Esophagus muscularis mucosa (tissue), 4 donors: Measurements from ENCODE around the gene ZNF879.

DNA sequence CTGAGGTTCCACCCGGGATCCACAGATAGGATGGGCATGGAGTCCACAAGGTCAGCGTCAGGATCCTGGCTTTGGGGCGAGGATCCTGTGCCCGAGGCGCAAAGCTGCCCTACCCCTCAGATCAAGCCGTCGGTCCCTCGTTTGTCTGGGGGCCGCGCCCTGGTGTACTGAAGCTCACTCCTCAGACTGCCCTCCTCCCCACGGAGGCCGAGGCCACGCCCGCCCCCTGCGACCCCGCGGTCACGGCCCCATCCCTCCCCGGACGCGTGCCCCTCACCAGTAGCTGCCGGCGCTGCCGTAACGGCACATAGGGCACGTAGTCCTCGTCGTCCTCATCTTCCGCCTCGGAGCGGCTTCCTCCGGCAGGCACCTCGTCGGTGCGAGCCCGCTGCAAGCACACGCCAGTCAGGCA is 307 bp downstream of the DDX41 start:
- PRO-cap: no peak
- RAMPAGE, long total RNA, 4 experiments: no peak in any of the 4 experiments

- PRO-cap: no peak
- RAMPAGE, long total RNA, 4 experiments: no peak in any of the 4 experiments
Observed at GRCh38 chr5:177595277-177596281, 3.6 kb downstream of the TMED9 start.

GRCh38 chr5:177689034-177689428 is 89.1 kb downstream of the B4GALT7 start:
- PRO-cap: no peak
- RAMPAGE, long total RNA, 4 experiments: no peak in any of the 4 experiments

DNA sequence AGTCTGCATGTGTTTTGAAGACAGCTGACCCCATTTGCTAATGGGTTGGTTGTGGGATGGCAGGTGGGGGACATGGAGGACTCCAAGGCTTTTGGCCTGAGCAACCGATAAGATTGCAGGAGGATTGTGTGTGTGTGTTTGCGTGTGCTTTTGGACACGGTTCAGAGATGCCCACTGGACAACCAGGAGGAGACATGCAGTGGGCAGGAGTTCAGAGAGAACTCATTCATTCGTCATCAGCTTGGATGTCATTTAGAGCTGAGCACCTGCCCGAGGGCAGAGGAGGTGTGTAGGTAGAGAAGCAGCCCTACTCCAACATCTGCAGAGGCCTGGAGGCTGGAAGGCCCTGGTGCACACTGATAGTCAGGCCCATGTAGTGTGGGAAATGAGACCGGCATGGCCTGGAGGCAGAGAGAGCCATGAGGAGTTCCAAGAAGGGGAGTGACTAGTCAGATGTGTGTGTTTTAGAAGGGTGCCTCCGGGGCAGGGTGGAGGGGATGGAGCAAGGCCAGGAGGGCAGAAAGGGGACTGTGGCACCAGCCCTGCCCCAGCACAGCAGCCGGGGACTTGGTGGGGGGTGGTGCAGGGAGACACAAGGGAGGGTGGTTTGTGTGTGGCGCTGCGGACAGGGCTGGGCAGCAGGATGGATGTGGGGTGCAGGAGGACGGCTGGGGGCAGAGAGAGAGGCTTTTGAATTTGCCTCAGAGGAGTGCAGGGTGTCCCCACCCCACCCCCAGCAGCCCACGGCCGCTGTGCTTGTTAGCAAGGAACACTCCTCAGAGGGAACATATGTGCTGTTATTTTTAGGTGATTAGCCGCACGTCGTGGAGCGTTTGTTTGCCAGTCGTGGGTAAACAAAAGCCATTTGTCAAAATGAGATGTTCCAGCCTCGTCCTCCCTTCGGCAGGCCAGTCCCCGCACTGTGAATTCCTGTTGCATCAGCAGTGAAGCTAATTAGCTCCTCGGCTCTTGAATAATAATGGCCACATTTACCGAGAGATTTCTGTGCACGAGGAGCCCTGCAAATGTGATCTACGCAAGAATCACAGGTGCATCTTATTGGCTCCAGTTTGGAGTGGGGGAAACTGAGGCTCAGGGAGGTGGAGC is 65.7 kb downstream of the PROP1 start:
- PRO-cap: no peak
- RAMPAGE, long total RNA, 4 experiments: no peak in any of the 4 experiments

GRCh38 chr5:178068067-178068789 is 45.1 kb upstream of the N4BP3 start:
- PRO-cap: no peak
- RAMPAGE, long total RNA, 4 experiments: no peak in any of the 4 experiments

DNA sequence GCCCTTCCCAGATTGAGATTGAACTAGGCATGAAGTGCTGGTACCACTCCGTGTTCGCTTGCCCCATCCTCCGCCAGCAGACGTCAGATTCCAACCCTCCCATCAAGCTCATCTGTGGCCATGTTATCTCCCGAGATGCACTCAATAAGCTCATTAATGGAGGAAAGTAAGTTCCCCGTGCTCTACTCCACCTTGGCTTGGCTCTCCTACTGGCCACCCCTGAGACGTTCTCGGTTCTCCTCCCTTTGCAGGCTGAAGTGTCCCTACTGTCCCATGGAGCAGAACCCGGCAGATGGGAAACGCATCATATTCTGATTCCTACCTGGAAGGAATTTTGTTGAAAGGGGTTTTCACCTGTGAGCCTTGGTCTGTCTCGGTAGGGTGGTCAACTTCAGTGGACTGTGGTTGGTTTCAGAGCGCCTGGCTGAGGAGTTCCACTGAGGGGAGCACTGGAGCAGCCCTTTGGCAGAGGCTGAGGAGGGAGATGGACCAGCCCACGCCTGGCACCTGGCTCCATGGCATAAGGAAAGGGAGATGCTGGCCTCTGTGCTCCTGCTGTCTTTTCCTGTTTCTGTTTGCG is 5.9 kb downstream of the NHP2 start:
- PRO-cap: no peak
- RAMPAGE, long total RNA, 4 experiments: no peak in any of the 4 experiments

DNA sequence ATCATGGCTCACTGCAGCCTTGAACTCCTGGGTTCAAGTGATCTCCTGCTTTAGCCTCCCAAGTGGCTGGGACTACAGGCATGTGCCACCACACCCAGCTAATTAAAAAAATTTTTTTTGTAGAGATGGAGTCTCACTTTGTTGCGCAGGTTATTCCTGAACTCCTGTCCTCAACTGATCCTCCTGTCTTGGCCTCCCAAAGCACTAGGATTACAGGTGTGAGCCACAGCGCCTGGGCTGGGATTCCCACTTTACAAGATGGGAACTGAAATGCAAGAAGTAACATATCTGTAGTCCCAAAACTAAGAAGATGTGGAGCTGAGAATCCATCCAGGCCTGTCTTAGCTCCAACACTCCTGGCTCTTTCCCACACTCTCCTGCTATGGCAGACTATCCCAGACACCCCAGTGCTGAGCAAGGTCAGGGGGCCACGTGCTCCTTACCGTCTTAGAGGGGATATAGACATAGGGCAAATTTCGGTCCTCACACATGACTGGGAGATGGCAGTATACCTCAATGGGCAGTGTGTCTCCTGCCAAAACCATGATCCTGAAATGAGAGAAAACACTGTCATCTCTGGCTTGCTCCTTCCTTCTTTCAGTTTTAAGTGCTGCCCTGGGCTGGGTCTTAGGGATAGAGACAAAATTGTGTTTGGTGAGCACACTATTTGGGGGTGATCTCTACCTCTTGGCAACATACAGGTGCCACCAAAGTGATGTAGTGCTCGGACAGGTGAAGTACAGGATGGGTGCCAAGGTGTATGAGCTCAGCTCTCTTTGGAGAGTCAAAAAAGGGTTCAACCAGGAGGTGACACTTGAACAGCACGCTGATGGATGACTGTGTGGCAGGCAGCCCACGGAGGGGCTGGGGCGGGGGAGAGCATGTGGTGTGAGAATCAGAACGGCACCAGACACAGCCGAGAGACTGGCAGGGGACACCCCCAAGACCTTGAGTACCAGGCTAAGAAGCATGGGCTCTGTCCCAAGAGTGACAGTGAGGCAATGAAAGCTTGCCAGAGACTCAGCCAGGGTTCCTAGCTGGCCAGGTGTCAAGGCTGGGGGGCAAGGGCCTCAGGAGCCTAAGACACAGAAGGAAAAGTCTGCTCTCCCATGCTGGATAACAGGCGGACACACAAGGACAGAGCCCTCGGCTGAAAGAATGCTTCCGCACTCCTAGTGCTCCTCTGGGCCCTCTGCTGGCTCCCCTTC is 2.8 kb downstream of the NHP2 start:
- PRO-cap: no peak
- RAMPAGE, long total RNA, 4 experiments: no peak in any of the 4 experiments

- PRO-cap: no peak
- RAMPAGE, long total RNA, 4 experiments: no peak in any of the 4 experiments
Observed at GRCh38 chr5:178182142-178182638, 5.0 kb downstream of the GMCL2 start.

- PRO-cap: no peak
- RAMPAGE, long total RNA, 4 experiments: no peak in any of the 4 experiments
Observed at GRCh38 chr5:178207711-178208736, 3.7 kb downstream of the HNRNPAB start.

- PRO-cap: no peak
- RAMPAGE, long total RNA, 4 experiments: no peak in any of the 4 experiments
Observed at GRCh38 chr5:178213644-178214902, 9.7 kb downstream of the HNRNPAB start.

GRCh38 chr5:178215081-178215895 is 11.0 kb downstream of the HNRNPAB start:
- PRO-cap: no peak
- RAMPAGE, long total RNA, 4 experiments: no peak in any of the 4 experiments

- PRO-cap: no peak
- RAMPAGE, long total RNA, 4 experiments: no peak in any of the 4 experiments
Observed at GRCh38 chr5:178223178-178223677, 9.4 kb downstream of the PHYKPL start.

- PRO-cap: no peak
- RAMPAGE, long total RNA, 4 experiments: no peak in any of the 4 experiments
Observed at GRCh38 chr5:178230670-178231820, 1.6 kb downstream of the PHYKPL start.

DNA sequence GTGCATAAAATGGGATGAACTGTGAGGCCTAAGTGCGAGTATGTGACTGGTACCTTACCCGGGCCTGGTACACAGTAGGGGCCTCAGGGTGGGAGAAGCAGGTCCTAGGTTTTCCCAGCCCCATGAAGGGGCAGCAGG is 243 bp upstream of the PHYKPL start:
- PRO-cap: no peak
- RAMPAGE, long total RNA, 4 experiments: no peak in any of the 4 experiments

DNA sequence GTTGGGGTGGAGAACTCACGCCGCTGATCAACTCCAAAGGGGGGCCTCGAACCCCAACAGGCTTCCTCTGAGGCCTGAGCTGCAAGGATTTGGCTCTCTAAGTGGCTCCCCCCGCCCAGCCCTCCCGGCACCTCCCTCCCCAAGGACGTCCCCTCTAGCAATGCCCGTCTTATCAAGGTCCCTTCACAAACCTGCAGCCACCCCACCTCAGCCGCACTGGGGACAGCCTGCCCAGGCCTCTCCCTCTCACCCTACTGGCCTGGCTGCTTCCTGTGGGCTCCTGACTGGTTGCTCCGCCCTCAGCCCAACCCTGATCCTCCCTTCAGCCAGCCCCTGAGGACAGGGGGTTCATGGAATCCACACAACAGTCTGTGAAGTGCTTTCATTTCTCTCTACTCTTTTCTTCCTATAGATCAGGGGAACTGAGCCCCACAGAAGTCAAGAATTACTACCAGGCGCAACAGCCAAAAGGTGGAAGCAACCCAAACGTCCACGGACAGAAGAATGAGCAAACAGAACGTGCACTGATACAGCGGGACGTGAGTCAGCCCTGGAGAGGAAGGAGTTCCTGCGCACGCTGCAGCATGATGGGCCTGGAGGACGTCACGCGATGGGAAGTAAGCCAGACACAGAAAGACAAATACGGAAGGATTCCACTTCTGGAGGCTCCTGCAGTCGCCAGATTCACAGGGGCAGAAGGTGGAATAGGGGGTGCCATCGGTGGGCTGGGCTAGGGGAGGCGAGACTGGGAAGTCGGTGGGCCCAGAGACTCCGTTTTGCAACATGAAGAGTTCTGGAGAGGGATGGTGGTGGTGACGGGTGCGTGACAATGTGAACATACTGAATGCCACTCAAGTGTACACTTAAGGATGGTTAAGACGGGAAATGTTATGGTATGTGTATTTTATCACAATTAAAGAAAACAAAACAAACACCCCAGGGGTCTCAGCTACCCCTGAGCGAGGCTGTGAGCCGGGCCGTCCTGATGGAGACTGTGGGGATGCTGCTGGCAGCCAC is 80.2 kb upstream of the PHYKPL start:
- PRO-cap: unidirectional peak, minus-strand start at position 253 of the sequence; bidirectional peak, plus-strand start at position 656 of the sequence, minus-strand start at position 506 of the sequence
- RAMPAGE, long total RNA, 4 experiments: no peak in any of the 4 experiments

- PRO-cap: no peak
- RAMPAGE, long total RNA, 4 experiments: no peak in any of the 4 experiments
Observed at GRCh38 chr5:178488550-178488749, 101.7 kb downstream of the COL23A1 start.

GRCh38 chr5:178542396-178542973 is 47.7 kb downstream of the COL23A1 start:
- PRO-cap: no peak
- RAMPAGE, long total RNA, 4 experiments: no peak in any of the 4 experiments

DNA sequence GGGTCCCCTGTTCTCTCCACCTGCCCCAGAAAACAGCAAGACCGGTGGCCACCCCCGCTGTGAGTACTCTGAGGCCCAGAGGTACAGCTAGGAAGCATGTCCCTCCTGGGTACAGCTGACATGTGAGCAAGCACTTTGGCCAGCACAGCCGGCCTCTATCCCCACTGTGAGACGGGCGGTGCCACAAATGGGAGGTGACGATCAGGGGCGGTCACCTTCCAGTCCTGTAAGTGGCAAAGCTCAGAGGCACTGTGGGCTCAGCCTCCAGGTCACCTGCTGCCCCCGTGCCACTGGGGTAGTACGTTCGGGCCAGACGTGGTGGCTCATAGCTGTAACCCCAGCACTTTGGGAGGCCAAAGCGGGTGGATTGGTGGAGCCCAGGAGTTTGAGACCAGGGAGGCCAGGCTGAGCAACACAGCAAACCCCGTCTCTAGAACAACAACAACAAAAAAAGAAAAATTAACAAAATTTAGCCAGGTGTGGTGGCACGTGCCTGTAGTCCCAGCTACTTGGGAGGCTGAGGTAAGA is 45.7 kb downstream of the COL23A1 start:
- PRO-cap: no peak
- RAMPAGE, long total RNA, 4 experiments: no peak in any of the 4 experiments

- PRO-cap: bidirectional peak, plus-strand start at chr5:179023804, minus-strand start at chr5:179023686; bidirectional peak, plus-strand start at chr5:179024057, minus-strand start at chr5:179024035
- RAMPAGE, long total RNA, 4 experiments: start-site peak on the plus strand in 2 of 4 experiments, at chr5:179023800-179023867 at its widest, 15 to 119 reads per replicate
Observed at GRCh38 chr5:179023379-179024352, at the start of gene ZNF879. Gene ZNF879, plus strand, starts transcription at chr5:179023804.

DNA sequence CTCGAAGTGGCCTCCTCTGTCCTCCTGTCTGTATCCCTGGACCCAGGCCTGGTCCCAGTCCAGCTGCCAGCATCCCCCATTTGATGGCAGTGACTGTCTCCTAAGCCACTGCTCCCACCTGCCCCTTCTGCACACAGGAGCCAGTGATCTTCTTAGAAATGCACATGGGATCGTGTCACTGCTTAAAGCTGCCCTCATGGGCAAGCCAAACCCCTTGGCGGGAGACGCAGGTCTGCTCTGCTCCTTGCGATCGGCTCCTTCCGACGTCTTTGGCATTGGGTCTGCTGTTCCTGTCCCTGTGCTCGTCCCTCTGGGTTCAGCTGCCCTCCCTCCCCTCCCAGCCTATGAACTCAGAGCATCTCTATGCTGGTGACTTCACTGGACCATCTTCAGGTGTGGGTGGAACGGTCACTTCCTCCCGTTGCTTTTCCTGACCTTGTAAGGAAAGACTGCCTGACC is 116.4 kb downstream of the ZNF354C start:
- PRO-cap: no peak
- RAMPAGE, long total RNA, 4 experiments: no peak in any of the 4 experiments